Pulmonary lymph node (tissue), 1 donor: ENCODE measurements around a stretch of chr6.

DNA sequence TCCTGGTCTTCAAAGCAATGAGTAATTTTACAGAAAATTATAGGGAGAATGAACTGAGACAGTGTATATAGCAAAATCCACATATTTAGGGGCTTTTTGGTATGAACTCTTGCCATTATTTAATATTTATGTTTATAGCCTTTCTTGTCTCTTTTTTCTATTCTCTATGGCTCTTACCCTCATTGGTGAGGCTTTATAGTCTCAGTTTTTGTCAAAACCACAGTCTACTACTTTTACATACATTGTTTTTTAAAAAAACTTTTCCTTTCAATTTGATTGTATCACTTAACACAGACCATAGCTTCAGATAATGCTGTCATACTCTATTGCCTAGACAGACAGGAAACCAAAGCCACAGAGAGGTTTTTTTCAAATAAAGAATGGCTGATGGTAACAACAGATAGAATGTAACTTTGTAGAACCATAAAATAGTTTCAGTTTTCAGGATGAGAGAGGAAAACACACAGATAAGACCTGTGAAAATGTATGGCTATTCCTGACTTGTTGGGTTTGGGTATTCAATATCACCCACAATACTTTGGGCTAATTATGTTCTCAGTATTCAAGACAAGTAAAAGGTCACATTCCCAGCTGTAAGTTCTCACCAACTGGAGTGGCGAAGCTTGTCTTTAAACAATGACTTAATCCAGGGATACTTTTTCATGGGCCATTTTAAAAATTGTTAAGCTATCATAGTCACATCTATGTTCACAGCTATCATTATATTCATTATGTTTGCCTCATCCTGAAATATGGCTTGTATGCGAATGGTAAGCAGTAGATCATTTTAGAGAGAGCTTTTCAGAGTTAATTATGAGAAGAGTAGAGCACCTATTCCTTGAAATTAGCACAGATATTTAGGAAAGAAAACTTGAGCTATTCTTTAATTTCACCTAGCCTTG lies 94.0 kb downstream of the ADGRG6 start:
- PRO-cap: no peak

- PRO-cap: no peak
These were observed 172.2 kb downstream of the HIVEP2 start for GRCh38 chr6:142772724-142773182.

GRCh38 chr6:142774371-142775280 lies 170.3 kb downstream of the HIVEP2 start:
- PRO-cap: no peak

DNA sequence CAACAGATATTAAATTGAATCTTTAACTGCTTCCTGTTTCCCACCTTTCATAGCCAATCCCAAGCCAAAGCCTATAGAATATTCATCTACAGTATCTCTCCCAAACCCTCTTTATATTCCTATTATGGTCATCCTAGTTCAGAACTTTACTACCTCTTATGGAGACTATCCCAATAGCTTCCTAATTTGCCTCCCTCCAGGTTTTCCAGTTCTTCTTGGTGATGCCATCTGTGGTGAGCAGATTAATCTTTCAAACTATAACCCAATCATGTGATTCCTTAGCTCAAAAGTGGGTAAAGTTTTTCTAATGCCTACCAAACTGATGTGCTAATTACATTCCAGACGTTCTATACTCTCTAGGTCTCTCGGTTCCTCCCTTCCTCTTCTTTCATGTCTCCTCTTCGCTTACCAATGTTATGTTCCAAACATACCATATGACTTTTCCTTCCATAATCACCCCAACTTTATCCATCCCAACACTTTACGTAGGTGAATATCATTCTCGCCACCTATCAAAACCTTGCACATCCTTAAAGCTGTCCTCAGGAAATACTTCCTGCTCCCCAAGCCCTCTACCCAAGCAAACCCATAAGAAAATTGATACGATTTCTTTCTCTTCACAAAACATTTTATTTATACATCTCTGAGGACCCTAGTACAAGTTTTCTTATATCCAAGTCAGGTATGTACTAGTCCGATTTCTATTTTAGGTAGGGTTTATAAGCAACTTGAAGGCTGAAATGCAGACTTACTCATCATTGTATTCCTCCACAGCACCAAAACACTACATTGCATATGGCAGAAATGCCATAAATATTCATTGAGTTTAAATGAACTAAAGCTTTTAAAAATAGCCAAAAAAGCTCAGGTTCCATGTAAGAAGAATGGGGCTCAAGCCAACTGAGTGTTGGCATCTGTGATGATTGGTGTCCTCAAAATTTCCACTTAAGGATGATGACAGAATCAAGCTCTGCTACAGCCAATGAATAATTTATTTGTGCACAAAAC lies 115.8 kb downstream of the HIVEP2 start:
- PRO-cap: no peak

GRCh38 chr6:142845600-142846468 lies 99.1 kb downstream of the HIVEP2 start:
- PRO-cap: bidirectional peak, plus-strand start at chr6:142845899, minus-strand start at chr6:142845855; bidirectional peak, plus-strand start at chr6:142846028, minus-strand start at chr6:142845968

- PRO-cap: no peak
These were observed 77.6 kb downstream of the HIVEP2 start for GRCh38 chr6:142867397-142867791.

- PRO-cap: no peak
These were observed 48.5 kb downstream of the HIVEP2 start for GRCh38 chr6:142896174-142897256.

DNA sequence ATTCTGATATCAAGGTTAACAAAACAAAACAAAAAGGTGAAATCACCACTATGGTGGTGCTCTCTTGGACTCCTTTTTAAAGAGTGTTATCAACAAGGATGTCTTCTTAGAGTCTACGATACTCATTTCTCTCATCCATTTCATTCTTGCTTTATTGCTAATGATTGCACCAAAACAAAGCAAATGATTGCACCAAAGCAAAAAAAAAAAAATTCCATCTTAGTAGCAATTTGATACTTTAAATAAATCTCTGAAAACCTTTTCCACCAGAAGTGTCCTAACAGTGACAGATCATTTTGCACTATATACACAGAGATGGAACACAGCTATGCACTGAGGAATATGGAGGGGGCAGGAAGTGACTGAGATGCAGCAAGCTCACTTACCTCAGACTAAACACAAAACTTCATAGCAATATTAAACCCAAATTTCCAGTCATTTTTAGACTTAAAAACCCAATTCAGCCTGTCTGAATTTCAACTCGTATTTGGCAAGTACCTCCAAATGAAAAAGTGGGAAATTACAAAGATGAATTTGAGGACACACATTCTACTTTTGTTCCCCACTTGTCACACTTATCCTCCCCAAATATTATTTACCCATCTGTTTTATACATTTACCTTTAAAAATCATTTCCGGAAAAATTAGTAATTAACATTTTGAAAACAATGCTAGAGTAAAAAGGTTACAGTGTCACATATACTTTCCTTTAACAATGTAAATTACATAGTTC lies 41.1 kb downstream of the HIVEP2 start:
- PRO-cap: bidirectional peak, plus-strand start at position 336 of the sequence, minus-strand start at position 307 of the sequence

- PRO-cap: no peak
These were observed 31.4 kb downstream of the HIVEP2 start for GRCh38 chr6:142913470-142914155.

DNA sequence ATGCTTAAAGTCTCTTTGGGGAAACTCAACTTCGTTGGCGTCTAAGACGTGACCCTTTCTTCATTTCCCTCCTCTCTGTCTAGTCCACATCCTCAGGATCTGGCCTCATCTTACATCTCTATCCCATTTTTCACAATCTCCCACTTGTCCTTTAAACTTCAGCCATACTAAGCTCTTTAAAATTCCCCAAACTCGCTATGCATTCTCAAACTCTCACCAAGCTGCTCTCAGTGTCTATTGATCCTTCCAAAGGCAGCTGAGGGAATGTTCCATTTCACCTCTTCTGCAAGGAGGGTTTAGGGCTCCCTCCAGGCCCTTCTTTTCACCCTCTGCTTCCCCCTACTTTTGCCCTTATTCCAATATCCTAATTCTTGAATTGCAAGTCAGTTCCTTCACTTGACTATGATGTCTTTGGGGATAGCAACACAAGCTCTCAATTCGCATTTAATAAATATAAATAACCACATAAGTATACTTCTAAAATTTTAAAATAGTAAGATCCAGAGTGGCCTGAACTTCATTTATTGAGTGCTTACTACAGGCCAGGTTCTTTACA lies 22.9 kb downstream of the HIVEP2 start:
- PRO-cap: no peak

DNA sequence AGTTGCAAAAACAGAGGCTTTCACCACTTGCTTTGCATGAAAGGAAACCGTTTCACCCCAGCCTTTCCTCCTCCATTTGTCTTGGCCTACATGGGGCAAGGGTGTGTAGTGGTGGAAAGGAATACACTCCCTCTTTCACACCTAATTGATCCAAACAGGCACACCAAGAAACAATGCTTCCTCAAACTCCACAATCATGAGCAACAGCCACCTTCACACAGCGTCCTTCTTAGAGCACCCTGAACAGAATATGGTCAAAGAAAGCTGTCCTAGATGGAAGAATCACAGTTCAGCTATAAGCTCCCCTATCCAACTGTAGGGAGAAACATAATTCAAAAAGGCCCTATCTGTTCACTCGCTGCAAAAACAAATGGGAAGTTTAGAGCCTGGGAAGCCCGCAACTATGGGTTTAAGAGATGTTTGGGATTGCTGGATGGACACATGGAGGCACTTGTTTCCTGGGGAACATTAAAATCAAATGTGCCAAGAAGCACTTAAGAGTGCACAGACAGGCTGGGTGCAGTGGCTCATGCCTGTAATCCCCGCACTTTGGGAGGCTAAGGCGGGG lies 10.1 kb downstream of the HIVEP2 start:
- PRO-cap: no peak

- PRO-cap: no peak
These were observed 3.6 kb upstream of the HIVEP2 start for GRCh38 chr6:142948652-142948851.

DNA sequence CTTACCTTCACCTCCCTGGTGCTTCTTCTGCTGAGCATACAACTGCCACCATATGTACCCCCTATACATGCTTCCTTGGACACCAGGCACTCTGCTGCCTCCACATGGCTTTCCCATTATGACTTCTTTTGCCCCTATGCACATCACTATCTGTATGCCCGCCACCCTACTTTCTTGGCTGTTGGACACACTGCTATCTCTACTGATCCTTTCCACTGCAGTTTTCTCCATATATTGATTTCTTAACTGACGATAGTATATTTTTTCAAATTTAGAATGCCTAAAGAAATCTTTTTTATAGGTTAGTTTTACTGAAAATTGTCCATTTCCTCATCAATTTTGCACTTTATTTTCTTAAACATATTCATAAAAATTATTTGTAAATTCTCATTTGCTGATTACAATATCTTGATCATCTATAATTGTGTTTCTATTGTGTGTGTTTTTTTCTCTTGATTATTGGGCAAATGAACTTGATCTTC lies 21.6 kb upstream of the AIG1 start:
- PRO-cap: no peak

- PRO-cap: bidirectional peak, plus-strand start at chr6:143060731, minus-strand start at chr6:143060304
These were observed 528 bp upstream of the AIG1 start for GRCh38 chr6:143060102-143060619.

DNA sequence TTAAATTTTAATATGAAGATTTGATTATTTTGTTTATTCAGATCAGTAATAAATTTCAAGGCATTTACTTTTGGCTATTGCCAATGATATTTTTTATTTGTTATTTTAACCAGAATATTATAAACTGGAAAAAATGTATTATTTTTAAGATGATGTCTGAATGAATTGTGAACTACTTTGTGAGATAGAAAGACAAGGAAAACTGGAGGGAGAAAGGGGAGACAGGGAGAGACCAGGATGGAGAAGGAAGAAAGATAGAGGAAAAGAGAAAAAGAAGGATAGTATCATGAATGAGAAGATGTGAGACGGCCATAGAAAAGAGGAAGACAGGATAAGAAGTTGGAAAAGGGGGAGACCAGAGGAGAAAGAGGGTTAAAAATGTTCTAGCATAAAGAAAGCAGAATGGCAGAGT lies 120.8 kb downstream of the AIG1 start:
- PRO-cap: no peak

- PRO-cap: unidirectional peak, minus-strand start at chr6:143528596
These were observed 17.0 kb upstream of the FUCA2 start for GRCh38 chr6:143528488-143528950.

DNA sequence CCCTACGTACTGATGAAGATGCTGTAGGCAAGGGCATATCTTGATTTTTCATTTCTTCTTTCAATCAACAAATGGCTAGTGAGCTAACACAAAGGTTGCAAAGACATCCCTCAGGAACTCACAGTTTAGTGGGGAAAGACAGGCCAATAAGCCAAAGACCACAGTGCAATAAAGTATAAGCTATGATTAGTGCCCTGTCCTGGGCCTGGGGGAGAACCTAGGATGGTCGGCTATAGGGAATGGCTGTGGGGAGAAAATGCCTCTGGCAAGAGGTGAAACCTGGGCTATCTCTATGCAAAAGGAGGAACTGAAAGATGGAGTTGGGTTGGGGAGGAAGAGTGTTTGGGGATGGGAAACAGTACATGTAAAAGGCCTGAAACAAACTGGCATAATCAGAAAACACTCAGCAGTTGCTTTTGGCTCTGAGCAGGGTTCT lies 31.8 kb upstream of the FUCA2 start:
- PRO-cap: no peak

DNA sequence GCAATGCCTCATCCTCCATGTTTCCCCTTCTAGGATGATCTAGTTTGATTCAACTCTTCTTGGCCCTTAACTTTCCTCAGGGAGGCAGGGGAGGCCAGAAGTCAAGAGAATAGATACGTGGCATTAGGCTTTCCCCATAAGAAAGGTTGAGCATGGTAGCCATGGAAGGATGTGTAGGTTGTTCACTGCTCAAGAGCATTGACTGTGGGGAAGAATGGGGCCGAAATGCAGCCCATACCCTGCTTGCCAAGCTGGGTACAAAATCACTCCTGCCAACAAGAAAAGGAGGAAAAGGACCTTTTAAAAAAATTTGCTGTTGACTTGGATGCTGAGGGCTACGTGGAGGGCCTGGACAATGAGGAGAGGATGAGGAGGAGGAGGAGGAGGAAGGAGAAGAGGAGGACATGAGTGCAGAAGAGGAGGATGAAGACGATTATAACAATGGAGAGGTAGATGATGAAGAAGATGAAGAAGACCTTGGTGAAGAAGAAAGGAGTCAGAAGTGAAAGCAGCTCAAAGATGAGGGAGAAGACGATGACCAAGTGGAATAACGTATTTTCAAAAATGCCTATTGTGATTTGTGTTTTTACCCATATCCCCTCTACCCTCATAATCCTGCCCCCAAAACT lies 66.9 kb upstream of the FUCA2 start:
- PRO-cap: no peak

DNA sequence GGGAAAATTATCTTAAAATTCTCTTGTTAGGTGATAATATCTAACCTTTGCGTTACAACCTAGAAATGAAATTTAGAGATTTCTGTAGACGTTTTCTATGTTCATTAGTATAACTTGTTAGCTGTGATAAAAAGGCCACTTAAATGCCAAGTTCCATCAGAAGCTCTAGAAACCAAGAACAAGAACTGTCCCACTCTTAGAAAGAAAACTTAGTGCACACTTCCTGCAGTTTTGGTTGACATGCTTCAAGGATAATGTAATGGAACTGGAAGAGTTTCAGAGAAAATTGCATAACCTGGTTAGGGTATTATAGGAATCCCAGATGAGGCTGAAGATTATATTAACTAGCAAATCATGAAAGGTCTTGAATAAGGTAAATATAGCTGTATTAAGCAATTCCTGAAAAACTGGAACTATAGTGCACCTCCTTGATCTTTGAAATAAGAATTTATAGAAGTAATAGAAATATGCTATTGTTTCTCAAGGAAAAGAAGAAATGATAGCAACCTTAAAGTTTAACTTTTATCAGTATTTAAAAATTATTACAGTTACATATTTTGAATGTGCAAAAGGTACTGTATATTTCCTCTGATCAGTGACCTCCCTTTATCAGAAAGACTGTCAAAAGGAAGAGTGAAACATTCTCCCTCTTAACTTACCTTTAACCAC lies 1.8 kb upstream of the PHACTR2 start:
- PRO-cap: no peak

GRCh38 chr6:143707815-143708274 lies 30.1 kb downstream of the PHACTR2 start:
- PRO-cap: no peak